Choroid plexus epithelial cell (primary cell): Measurements from ENCODE around the genes FRRS1 and RTCA.

- RRBS: no CpG with 5 or more reads among the region's 21 CpGs
Measured at GRCh38 chr1:99704290-99704969, 58.5 kb downstream of the PALMD start.

DNA sequence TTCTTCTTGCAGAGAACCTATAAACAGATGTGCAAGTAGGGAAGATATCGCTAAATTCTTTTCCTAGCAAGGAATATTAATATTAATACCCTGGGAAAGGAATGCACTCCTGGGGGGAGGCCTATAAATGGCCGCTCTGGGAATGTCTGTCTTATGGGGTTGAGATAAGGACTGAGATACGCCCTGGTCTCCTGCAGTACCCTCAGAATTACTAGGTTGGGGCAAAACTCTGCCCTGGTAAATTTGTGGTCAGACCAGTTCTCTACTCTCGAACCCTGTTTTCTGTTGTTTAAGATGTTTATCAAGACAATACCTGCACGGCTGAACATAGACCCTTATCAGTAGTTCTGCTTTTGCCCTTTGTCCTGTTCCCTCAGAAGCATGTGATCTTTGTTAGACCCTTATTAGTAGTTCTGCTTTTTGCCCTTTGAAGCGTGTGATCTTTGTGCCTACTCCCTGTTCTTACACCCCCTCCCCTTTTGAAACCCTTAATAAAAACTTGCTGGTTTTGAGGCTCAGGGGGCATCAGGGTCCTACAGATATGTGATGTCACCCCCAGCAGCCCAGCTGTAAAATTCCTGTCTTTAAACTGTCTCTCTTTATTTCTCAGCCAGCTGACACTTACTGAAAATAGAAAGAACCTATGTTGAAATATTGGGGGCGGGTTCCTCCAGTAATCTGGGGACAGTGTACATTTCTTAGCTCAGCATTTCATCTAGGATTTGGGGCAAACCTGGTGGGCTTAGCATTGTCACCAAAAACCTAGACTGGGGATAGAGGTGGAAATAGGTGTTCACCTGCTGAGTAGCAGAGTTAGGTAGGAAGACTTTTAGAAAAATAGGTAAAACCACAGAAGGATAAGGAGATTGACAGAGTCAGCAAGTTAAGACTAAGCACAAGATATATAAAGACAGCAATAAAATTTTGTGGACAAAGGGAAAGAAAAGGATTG, 7.4 kb downstream of the FRRS1 start:
- RRBS: no CpG with 5 or more reads among the region's 7 CpGs

- RRBS: no CpG with 5 or more reads among the region's 1 CpG
Measured at GRCh38 chr1:99765962-99766222, 543 bp downstream of the FRRS1 start.

DNA sequence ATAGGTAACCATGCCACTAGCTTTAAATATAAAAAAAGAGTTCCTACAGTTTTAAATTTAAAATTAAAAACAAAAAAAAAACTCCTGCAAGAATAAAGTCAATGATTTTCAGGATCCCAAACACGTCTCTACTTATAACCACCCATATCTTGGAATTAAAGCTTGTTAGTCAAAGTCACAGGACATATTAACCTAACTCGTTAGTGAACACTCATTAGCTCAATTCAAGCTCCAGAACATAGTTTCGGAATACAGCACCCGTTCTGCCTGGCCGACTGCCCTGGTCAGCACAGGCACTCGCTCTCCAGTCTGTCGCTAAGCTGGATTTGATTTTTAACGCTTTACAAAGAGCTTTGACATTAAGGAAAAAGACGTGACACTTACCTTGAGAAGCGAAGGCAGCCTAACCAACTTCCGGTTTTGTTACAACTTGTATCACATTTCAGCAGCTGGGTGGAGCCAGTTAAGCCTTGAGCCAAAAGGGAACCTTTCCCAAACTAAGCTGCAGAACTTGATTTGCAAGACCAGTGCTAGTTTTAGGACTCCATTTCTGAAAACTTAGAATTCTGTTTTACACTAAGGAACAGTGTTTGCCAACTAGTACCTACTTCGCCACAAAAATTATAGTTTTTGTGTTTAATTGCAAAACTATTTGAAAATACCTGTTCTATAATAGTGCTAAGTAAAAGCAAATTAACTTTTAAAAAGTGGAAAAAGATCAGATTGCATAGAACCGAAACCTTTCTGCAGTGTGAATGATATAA, at the start of gene FRRS1:
Gene FRRS1, minus strand, starts transcription at position 413 of the 764 bp plus-strand sequence.
- RRBS: no CpG with 5 or more reads among the region's 13 CpGs

DNA sequence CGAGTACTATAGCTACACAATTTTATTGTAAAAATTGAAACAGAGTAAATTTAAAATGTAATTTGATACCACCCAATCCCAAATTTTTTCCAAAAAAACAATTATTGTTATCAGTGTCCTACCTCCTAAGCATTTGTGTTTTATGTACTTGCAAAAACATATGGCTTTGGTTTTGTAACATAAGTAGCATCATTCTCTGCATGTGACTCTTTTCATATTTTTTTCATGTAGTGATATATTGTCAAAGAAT, 12.3 kb upstream of the FRRS1 start:
- RRBS: no CpG with 5 or more reads among the region's 1 CpG

GRCh38 chr1:100020295-100020881, 17.5 kb upstream of the MFSD14A start:
- RRBS: no CpG with 5 or more reads among the region's 1 CpG

GRCh38 chr1:100037201-100037440, 774 bp upstream of the MFSD14A start:
- RRBS: no CpG with 5 or more reads among the region's 4 CpGs

DNA sequence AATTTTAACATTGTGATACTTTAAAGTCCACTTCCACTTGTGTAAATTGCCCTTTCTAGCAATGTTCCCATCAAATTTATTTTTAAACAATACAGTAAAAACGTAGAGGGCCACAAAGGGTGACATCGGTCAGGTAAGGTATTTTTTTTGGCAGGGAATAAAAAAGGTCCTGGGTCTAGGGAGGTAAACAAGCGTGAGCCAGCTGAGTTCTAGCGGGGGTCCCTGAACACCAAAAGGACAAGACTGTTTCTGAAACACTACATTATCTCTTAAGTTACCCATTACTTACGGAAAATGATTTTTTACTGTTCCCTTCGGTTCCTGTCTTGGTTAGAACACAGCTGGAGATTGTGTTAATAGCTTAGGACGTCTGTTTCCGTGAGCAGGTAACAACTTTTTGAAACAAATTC, 449 bp upstream of the MFSD14A start:
- RRBS: no CpG with 5 or more reads among the region's 8 CpGs

DNA sequence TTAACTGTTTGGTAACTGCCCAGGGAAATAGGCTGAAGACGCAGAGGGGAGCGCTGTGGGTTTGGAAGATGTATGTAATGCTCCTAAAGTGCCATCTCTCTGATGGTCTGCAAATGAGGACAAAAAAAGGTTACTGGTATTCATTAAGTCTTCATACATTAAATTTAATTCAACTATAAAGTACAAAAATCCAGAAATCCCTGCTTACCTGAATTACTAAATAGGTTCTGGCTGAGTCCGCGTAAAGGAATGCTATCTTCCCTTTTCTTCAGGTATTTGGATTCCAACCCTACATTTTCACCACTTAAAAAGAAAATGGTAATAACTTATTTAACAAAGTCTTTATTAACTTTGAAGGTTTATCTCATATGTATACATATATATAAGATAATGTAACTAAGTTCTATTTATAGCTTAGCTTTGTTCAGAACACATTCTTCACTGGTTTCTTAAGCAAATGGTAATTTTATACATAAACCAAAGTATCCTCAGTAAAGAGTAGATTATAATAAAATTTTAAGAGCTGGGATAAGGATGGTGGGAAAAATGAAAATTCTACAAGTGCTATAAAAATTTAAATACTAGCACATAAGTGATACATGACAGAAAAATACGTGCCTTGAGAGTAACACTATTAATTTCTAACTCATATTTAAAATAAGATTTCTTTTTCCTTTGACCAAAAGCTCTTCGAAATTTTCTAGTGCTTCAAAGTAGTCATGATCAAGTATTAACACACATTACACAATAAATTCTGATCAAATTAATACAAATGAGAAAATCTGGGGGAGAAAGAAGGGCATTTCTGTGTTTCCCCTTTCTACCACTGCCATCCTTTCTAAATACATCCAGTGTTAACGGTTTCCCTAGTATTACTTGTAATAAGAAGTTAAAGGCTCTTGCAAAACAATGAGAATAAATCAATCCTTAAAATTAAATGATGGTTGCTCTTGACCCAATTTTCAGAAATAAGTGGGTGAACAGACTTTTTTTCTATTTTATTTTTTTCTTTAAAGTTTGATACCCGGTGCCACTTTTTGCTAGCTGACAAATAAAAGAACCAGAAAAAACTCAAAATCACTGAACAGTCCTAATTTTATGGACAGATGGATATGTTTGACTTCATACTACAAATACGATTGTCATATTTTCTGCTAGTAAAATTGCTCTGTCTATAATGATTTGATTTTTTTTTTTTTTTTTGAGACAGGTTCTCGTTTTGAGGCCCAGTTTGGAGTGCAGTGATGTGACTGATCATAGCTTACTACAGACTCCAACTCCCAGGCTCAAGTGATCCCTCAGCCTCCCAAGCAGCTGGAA, 46.9 kb downstream of the SASS6 start:
- RRBS: no CpG with 5 or more reads among the region's 10 CpGs

DNA sequence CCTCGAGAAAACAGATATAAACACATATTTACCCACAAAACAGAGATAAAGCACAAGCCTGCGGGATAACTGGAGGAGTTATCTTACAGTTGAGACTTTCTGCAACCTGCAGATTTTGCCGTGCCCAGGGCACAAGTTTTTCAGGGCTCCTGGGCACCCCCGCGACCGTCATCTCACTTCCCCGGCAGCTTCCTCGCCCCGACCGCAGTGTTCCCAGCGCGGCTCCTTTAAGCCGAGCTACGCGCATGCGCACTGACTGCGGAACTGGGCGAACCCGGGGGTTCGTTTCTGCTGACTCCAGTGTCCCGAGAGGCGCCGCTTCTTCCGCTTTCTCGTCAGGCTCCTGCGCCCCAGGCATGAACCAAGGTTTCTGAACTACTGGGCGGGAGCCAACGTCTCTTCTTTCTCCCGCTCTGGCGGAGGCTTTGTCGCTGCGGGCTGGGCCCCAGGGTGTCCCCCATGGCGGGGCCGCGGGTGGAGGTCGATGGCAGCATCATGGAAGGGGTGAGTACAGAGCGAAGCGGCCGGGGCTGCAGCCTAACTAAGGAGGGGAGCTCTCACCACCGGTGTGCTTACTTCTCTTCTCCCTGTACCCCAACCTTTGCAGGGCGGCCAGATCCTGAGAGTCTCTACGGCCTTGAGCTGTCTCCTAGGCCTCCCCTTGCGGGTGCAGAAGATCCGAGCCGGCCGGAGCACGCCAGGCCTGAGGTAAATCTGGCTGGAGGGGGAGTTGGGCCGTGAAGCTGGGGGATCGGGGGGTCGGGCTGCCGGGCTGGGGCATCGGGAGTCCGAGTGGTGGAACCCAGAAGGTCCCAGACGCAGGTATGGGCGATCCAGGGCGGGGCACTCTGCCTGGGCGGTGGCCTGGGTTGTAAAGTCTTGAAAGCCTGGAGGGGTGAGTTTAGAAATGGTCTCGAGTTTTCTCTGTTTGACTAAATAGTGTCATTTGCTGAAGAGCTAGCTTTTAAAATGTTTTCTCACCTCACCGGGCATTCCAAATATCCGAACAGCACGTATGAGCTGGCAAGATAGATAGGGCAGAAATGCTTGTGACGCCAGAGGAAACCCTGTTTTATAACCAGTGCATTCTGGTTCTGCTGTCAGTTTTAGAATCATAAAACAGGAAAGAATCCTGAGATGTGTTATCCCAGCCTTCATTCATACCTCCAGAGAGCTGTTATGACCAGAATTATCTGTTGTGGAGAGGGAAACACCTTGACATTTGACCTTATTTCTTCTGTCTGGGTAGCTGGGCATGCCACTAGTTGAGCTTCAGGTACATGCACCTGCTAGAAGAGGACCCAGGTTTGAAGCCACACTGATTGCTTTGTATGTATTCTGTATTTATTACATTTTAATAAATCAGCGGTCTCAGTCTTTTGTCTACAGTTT, at the start of gene RTCA:
Gene RTCA, plus strand, starts transcription at position 300 of the 1,392 bp plus-strand sequence.
- RRBS: under 1% methylated on average over 16 of the region's 63 CpGs

DNA sequence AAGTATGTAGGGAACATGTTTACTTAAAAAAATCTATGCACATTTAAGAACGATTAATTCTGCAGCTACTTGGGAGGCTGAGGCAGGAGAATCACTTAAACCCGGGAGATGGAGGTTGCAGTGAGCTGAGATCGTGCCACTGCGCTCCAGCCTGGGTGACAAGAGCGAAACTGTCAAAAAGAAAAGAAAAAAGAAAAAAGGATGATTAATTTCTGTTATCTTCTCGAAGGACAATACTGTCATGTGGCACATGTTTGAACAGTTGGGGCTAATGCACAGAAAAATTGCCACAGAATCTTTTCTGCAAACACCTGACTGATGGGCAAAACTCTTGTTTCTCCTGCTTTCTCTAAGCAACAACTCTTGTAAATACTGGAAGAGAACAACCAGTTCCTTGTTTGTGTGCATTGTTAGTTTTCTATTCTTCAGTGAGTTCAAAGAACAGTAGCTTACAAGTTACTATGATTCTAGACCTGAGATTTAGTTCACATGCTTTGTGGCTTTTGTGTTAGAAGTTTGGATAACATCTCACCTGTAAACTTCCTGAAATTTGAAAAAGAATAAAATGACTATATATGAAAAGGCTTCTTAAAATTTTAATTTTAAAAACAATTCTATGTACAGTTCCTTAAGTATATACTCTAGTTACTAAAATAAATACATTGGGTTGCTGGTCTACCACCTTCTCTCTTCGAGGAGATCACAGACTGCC, 60.7 kb downstream of the CDC14A start:
- RRBS: no CpG with 5 or more reads among the region's 7 CpGs

- RRBS: no CpG with 5 or more reads among the region's 5 CpGs
Measured at GRCh38 chr1:100443984-100444601, 91.8 kb downstream of the CDC14A start.

DNA sequence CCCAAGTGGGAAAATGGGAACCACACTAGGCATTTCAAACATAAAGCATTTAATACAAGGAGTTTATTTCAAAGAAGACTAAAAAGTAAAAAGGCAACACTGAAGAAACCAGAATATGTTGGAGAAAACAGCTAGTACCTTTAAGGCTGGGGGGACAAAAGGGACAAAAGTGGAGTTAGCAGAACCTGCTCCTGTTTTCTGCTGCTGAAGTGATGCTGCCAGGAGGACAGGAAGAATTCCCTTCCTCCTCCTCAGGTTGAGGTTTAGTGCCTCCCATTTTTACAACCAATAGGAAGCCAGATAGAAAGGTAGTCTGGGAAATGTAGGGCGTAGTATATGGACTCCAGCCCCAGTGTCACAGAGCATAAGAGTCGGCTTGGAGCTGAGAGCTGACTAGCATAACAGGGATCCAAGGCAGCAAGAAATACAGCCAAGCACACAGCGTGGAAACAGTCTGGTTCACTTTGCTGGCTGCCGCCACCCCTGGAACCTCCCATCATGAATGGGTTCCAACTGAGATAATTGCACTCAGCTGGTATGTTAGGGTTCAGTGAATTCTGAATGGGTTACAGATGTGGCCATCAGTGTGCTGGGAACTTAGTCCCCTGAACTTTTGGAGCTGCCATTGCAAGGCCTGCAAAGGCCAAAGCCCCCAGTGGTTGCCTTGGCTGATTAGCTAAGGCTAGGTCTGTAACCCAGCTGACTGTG, 76.8 kb upstream of the GPR88 start:
- RRBS: no CpG with 5 or more reads among the region's 4 CpGs

GRCh38 chr1:100494349-100495399, 43.3 kb upstream of the GPR88 start:
- RRBS: no CpG with 5 or more reads among the region's 4 CpGs

DNA sequence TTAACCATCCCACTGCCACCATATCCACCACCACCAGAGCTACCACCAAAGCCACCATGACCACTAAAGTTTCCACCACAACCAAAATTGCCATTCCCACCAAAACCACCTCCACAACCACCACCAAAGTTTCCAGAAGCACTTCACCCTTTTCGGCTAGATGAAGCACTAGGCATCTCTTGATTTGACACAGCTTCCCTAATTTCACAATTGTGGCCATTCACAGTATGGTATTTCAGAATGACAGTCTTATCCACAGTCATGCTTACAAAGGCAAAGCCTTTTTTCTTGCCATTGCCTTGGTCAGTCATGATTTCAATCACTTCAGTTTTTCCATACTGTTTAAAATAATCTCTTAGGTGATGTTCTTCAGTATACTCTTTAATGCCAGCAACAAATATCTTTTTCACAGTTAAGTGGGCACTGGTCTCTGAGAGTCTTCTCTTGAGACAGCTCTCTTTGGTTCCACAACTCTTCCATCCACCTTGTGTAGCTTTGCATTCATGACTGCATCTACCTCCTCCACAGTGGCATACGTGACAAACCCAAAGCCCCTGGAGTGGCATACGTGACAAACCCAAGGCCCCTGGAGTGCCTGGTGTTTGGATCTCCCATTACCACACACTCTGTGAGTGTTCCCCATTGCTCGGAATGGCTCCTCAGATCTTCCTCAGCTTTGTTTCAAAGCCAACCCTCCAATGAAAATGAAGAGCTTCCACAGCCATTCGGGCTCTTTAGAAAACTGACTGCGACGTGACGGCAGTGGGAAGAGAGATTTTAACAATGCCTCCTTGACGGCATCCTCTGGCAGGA, 45.6 kb downstream of the SLC30A7 start:
- RRBS: no CpG with 5 or more reads among the region's 9 CpGs

GRCh38 chr1:100949164-100950072, 53.5 kb downstream of the SLC30A7 start:
- RRBS: no CpG with 5 or more reads among the region's 8 CpGs

GRCh38 chr1:100974545-100975671, 50.7 kb downstream of the DPH5 start:
- RRBS: no CpG with 5 or more reads among the region's 10 CpGs

DNA sequence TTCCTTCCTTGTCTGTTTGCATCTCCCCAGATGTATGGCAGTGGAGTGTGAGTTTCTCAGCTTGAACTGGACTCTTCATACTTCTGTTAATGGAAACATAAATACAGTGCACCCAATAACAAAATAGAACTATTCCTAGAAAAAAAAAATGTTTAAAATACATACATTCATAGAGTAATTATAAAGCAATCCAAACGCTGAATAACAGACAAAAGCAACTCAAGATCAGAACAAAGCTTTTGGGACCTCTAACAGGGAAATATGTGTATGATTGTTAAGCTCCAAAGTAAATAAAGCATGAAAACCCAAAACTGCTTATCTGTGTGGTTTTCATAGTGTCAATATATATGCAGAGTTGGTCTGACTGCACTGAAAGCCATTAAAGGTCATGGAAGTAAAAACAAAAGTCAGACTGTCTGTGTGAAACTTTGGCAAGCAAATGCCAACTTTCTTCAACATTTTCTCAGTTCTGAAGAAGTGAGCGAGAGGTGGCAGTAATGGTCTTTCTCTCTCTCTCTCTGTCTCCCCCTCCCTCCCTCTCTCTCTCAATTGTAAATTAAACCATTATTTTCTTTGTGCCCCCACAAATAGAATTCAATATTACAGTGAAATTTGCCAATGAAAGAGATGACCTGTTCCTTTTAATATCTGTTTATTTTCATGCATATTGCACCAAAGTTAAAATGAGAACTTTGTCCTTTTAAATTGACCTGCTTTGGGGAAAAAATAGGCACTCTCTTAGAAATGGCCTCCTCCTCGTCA, 100.1 kb upstream of the S1PR1 start:
- RRBS: no CpG with 5 or more reads among the region's 3 CpGs

- RRBS: no CpG with 5 or more reads among the region's 3 CpGs
Measured at GRCh38 chr1:101247919-101248191, 11.0 kb downstream of the S1PR1 start.

DNA sequence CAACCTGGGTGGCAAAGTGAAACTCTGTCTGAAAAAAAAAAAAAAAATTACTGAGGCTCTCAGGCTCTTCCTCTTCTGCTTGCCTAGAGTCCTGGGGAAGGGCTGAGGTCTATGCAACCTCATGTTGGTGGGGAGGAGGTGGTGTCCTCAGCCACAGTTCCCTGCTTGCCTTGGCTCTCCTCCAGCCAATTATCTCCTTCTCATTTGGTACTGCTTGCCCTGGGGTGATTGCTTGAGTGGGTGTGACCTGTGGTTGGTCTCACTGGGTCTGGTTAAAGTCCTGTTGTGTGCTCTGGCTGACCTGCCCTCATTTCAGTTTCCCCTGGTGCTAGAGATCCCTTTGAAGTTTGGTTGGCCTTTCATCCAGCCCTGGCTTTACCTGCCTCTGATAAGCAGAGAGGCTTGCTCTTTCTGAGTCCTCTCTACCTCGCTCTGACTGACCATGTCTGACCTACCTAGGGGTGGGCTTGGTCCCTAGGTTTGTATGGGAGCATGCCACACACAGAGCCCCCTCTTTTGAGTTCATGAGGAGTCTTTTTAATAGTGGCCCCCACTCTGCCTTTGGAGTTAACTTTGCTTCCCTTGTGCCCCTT, 21.1 kb downstream of the S1PR1 start:
- RRBS: no CpG with 5 or more reads among the region's 1 CpG